Mammary epithelial cell (primary cell): ENCODE results near the gene SPATA5L1.

DNA sequence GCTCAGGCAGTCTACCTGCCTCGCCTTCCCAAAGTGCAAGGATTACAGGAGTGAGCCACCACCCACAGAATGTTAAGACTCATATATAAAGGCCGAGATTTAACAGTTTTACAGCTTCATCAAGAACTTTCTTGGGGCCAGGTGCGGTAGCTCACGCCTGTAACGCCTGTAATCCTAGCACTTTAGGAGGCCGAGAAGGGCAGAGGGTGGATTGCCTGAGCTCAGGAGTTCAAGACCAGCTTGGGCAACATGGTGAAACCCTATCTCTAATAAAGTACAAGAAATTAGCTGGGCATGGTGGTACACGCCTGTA is 46.6 kb downstream of the CTDSPL2 start:
- CAGE, long polyA plus RNA, result no peak
- RRBS, result no CpG with 5 or more reads among the region's 7 CpGs

DNA sequence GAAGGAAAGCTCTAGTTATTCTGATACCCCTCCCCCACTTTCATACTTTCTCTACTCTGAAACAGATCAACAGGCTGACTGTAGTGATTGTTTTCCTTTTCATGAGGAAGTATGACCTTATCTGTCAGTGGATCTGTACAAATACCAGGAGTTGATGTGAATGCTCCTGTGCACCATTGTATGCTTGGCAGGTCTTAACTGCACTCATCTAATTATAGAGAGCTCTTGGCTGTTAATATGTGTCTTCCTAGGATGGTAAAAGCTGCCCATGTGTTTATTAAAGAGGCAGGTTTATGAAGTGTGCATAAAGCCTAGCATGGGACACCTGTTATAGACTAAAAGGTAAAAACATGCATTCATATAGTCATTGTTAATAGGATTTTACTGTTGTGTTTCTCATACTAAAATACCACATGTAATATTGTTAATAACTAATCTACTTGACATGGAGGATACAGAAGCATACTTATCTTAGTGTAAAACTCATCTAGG is 18.5 kb downstream of the EIF3J start:
- CAGE, long polyA plus RNA, result no peak

DNA sequence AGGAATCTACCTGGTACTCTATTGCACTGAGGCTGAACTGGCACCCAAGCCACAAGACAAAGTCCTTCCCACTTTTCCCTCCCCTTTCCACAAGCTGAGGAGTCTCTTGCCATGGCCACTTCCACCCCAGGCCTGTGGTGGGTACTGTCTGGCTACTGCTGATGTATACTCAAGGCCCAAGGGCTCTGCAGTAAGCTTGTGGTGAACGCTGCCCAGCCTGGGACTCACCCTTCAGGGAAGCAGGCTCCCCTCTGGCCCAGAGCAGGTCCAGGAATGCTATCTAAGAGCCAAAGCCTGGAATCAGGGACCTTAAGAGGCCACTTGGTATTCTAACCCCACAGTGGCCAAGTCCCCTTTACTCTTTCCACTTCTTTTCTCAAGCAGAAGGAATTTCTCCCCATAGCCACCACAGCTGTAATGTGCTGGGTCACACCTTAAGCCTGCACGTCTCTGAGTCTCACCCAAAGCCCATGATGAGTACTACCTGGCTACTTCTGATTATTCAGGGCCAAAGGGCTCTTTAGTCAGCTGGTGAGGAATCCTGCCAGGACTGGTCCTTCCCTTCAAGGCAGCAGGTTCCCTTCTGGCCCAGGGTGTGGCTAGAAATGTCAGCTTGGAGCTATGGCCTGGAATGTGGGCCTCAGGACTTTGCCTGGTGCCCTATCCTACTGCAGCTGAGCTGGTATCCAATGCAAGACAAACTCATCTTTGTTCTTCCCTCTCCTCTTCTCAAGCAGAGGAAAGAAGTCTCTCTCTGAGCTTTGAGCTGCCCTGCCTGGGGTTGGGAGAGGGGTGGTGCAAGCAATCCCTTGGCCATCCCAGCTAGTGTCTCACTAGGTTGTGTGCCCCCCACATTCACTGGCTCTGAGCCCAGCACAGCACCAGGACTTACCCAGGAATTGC is 4.0 kb downstream of the PATL2 start:
- CAGE, long polyA plus RNA, result no peak
- RRBS, result no CpG with 5 or more reads among the region's 2 CpGs

DNA sequence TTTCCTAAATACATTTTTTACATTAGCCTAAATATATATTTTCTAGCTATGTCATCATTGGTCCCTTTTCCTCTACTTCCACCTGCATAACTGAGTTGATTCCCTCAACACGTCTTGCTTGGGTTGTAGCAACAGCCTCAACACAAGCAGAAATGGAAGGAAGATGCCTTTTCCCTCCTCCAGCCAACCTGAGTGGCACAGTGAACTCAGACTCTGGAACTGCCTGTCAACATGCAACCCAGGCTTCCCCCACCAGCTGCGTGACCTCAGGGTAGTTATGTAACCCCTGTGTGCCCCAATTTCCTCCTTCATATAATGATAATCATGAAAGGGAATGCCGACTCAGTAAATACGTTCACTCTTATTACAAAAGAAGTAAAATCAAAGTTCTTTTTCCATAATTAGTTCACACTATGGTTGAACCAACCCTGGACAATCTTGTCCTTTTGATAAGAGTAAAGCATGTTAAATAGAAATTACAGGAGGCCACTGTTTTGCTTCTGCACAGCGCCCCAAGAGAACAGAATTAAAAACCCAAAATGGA is 101.7 kb upstream of the TERB2 start:
- CAGE, long polyA plus RNA, result no peak
- RRBS, result no CpG with 5 or more reads among the region's 5 CpGs

GRCh38 chr15:45082398-45082859 is 31.5 kb downstream of the DUOX2 start:
- CAGE, long polyA plus RNA, result no peak
- RRBS, result no CpG with 5 or more reads among the region's 11 CpGs

DNA sequence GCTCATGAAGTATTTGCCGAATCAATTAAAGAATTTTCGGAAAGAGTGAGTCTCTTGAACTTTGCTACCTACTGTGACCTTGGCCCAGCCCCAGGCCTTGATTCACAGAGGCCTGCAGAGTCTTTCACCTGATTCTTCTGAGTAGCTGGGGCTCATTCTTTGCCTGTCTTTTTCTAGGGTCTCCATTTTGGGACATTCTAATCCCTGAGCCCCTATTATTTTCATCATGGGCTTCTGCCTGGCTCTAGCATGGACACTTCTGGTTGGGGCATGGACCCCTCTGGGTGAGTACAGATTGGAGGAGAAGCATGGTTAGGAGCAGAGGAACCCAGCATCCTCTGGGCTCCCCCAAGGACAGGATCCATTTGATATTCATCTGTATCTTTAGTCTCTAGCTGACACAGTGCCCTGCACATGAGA is 2.0 kb downstream of the DUOX1 start:
- CAGE, long polyA plus RNA, result no peak
- RRBS, result no CpG with 5 or more reads among the region's 2 CpGs

GRCh38 chr15:45200749-45201606 is 13.2 kb upstream of the SHF start:
- CAGE, long polyA plus RNA, result no peak
- RRBS, result 0% methylated on average over 3 of the region's 34 CpGs

- CAGE, long polyA plus RNA, result no peak
- RRBS, result no CpG with 5 or more reads among the region's 3 CpGs
These were observed 1.3 kb downstream of the SLC28A2 start for GRCh38 chr15:45253254-45253810.

DNA sequence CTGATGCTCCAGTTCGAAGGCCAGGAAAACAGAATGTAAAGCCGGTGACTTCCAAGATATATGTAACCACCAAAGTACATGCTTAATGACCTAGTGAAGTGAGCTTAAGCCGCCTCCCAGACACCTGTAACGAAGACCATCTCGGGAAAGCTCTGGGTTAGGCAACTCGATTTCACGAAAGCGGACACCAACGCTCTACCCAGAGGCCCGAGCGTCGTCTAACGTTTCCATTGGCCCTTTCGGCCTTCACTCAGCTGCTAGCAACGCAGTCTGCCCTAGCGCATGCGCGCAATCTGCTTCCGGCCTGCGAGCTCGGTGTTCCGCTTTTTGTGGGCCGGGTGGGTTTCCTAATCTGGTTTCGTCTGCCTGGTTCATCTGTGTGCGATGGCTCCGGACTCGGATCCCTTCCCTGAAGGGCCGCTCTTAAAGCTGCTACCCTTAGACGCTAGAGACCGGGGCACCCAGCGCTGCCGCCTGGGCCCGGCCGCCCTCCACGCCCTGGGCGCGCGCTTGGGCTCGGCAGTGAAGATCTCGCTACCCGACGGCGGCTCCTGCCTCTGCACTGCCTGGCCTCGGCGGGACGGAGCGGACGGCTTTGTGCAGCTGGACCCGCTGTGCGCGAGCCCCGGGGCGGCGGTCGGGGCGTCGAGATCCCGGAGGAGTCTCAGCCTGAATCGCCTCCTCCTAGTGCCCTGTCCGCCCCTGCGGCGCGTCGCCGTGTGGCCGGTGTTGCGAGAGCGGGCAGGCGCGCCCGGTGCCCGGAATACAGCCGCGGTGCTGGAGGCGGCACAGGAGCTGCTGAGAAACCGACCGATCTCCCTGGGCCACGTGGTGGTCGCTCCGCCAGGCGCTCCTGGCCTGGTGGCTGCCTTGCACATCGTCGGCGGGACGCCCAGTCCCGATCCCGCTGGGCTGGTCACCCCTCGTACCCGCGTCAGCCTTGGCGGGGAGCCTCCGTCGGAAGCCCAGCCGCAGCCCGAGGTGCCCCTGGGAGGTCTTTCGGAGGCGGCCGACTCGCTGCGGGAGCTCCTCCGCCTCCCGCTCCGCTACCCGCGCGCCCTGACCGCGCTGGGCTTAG is at the start of gene SPATA5L1:
TSS of gene SPATA5L1 (plus strand) at position 291 of the 1,078 bp plus-strand sequence.
- CAGE, long polyA plus RNA, result no peak
- RRBS, result under 1% methylated on average over 20 of the region's 108 CpGs

DNA sequence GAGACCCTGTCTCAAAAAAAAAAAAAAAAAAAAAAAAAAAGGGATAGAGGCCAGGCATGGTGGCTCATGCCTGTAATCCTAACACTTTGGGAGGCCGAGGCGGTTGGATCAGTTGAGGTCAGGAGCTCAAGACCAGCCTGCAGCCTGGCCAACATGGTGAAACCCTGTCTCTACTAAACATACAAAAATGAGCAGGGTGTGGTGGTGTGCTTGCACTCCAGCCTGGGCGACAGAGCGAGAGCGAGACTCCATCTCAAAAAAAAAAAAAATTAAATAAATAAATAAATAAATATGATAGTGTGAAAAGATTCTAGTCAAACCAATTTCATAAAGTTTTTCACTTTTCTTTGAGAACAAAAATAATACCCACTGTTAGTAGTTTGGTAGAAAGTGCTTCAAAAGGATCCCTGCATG is 23.0 kb downstream of the BLOC1S6 start:
- CAGE, long polyA plus RNA, result no peak
- RRBS, result no CpG with 5 or more reads among the region's 5 CpGs

GRCh38 chr15:45660330-45660915 is 25.6 kb downstream of the SQOR start:
- CAGE, long polyA plus RNA, result no peak
- RRBS, result no CpG with 5 or more reads among the region's 5 CpGs

- CAGE, long polyA plus RNA, result no peak
- RRBS, result no CpG with 5 or more reads among the region's 2 CpGs
These were observed 805.3 kb downstream of the SQOR start for GRCh38 chr15:46440176-46440504.

DNA sequence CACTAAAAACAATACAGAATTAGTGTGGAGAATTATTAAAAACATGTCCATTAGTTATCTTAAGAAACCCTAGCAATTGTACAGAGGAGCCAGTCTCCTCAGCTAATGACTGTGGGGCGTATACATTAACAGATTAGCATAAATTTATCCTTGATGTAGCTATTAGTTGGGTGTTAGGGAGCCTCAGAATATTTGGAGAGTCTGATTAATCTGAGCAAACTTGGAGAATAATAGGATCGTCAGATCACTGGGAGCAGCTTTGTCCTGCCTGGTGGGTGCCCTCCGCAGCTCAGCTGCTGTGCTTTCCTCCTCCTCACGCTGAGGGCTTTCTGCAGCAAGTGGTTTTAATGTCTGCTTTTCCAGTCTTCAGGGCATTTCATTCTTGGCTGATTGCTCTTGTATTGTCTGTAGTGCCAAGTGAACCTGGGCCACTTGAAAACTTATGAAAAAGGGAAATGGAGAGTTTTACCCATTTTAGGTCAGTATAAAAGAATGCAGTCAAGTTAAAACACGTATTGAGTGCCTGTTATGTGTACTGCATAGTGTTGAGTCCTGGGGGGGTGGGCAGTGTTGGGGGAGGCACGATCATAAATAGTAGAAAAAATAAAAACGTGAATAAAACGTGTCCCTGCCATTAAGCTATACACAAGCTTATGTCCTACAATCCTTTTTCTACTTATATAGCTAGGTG is 417.3 kb upstream of the SEMA6D start:
- CAGE, long polyA plus RNA, result no peak
- RRBS, result no CpG with 5 or more reads among the region's 8 CpGs

GRCh38 chr15:47719115-47719778 is 1.9 kb downstream of the SEMA6D start:
- CAGE, long polyA plus RNA, result no peak
- RRBS, result no CpG with 5 or more reads among the region's 16 CpGs

- CAGE, long polyA plus RNA, result no peak
- RRBS, result no CpG with 5 or more reads among the region's 11 CpGs
These were observed 15.4 kb downstream of the MYEF2 start for GRCh38 chr15:48162619-48163092.

DNA sequence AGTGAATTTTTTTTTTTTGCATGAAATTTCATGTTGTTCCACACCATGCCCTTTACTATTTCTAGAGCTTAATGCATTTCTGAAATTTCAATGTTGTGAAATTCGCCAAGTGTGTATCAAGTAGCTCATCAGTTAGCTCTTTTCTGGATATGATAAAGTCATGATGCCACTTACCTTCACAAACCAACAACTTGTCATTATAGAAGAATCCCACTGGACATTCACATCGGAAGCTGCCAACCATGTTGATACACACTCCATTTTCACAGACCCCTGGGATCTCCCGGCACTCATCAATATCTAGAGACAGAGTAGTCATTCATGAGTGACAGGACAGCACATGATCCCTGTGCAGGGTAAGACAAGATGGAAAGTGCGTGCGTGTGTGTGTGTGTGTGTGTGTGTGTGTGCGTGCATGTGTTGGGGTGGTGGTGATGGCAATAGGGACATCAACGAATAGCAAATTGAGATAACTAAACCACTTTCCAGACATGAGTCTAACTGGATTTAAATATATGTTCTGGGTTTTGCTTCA is 125.3 kb downstream of the DUT start:
- CAGE, long polyA plus RNA, result no peak
- RRBS, result no CpG with 5 or more reads among the region's 7 CpGs

GRCh38 chr15:48599886-48600390 is 45.6 kb downstream of the FBN1 start:
- CAGE, long polyA plus RNA, result no peak
- RRBS, result no CpG with 5 or more reads among the region's 4 CpGs

GRCh38 chr15:48962734-48963335 is 884 bp downstream of the SHC4 start:
- CAGE, long polyA plus RNA, result no peak
- RRBS, result 1% methylated on average over 15 of the region's 42 CpGs

- CAGE, long polyA plus RNA, result no peak
- RRBS, result no CpG with 5 or more reads among the region's 2 CpGs
These were observed 17.3 kb downstream of the COPS2 start for GRCh38 chr15:49138069-49138469.

- CAGE, long polyA plus RNA, result no peak
- RRBS, result no CpG with 5 or more reads among the region's 5 CpGs
These were observed 91.0 kb upstream of the FGF7 start for GRCh38 chr15:49331767-49332634.